Metastatic Lung Carcinoma in the Adrenal Gland (tissue), 1 donor: ENCODE results near the genes LGALS8 and EXO1.

- PRO-cap = no peak
Measured at GRCh38 chr1:236090828-236091174, 25.9 kb upstream of the NID1 start.

GRCh38 chr1:236150431-236150908 is 8.1 kb downstream of the GPR137B start:
- PRO-cap = no peak

GRCh38 chr1:236309993-236310442 is 28.3 kb upstream of the ERO1B start:
- PRO-cap = no peak

DNA sequence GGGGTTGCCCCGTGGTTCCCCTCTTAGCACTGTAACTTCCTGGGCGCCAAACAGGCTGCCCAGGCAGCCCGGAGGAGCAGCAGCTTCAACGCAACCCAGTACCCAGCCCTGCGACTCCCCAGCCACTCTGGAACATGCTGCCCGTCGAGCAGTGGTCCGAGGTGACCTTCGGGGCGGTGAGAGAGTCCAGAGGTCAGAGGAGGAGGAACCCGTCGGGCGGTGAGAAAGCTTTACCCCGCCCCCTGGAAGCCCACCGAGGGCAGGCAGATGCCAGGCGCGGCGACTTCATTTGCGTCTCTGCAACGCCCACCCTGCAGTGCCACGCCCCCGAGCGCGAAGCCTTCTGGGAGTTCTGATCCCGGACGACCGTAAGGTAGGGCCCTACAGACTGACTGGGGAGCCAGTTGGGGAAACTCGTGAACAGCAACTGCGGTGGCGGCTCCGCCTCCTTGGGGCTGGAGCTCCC is 46.1 kb upstream of the EDARADD start:
- PRO-cap = no peak

DNA sequence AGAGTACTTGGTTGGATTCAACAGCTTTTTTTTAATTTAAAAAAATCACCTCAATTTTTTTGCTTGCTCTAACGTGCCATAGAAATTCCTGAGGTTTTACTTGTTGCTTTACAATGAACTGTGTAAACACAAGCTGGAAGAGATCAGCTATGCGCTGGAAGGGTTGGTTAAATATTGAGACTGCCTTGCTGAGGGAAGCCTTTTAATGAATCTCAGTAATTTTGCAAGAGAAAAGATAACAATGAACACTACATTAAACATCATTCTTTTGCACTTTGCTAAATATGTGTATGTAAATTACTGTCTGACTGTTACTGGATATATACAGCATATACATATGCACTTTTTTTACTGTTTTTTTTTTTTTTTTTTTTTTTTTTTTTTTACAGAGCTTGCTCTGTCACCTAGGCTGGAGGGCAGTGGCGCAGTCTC is 6.5 kb upstream of the LGALS8 start:
- PRO-cap = no peak

- PRO-cap = bidirectional peak, plus-strand start at chr1:236523985, minus-strand start at chr1:236523844
Measured at GRCh38 chr1:236522845-236524159, at the start of gene LGALS8. LGALS8 (plus strand) TSS chr1:236523982.

DNA sequence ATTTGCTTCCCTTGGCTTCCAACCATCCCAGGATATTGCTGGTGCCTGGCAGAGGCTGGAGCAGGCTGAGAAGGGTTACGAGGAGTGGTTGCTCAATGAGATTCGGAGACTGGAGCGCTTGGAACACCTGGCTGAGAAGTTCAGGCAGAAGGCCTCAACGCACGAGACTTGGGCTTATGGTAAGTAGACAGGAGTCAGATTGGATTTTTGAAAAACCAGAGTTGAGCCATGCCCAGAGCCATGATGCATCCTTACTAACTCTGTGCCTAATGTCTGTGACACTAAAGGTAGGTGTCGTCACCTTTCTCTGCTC is 52.3 kb upstream of the MTR start:
- PRO-cap = no peak

DNA sequence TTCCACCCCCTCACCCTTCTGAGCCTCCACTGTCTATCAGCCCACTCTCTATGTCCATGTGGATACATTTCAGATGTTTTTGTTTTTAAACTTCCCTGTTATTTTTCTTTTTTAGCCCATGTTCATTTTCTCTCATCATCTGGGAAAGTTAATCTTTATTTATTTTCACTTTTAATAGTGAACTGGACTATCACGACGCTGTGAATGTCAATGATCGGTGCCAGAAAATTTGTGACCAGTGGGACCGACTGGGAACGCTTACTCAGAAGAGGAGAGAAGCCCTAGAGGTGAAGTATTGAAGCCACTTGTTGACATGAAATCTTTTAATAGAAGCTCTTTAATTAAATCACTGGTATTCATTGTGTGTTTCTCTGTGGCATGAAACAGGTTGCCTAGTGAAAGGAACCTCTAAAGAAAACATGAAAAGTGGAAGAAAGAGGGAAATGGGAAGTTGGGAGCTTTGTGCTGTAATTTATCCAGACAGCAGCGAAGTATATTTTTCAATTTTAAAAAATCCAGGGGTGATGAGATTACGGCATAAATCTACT is 47.5 kb upstream of the MTR start:
- PRO-cap = no peak

DNA sequence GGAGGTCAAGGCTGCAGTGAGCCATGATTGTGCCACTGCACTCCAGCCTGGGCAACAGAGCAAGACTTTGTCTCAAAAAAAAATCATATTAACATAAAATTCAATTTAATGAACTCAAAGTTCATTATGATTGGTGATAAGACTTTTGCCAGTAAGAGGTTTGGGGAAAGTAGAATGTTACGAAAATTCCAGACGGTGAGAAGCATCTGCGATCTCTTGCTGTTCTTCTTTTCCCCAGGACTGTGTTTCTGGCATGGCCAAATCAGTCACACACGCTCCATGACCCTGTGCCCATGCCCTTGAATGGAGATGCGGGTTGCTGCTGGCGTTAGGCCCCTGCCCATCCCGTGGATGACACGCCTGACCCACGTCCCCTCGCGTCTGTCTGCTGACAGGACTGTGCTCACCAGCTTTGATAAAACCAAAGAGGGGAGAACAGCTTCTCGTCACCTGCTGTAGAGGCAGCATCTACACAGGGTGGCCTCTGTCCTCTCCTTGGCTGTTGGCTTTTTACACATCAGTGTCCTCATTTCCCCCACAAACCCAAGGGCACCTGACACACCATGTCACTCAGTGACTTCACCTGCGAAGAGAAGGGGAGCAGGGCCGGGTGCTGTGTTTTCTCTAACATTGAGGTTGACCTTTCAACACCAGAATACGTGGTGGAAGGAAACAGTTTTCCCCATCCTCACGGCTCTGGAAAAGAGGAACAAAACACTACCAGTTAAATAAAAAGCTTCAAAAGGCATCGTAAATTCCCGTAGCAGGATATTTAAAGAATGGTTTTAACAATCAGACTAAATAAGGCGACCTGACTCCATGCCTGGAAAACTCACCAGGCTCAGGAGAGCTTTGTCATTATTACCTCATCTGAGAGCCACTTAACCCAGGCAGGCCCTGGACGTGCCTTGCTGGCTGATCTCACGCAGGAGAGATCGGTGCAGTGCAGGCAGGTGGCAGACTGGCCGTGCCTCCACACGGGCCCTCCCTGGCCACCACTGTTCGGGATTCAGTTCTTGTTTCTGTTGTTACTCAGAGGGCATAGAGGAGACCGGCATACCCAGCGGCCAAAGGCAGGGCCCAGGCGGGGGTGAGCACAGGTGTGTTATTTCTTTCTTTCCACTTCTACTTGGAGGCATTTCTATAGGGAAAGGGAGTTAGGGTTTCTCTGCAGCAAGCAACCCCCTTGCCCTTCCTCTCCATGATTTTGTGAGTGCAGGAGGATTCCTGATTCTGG is 6.7 kb downstream of the MT1HL1 start:
- PRO-cap = no peak

DNA sequence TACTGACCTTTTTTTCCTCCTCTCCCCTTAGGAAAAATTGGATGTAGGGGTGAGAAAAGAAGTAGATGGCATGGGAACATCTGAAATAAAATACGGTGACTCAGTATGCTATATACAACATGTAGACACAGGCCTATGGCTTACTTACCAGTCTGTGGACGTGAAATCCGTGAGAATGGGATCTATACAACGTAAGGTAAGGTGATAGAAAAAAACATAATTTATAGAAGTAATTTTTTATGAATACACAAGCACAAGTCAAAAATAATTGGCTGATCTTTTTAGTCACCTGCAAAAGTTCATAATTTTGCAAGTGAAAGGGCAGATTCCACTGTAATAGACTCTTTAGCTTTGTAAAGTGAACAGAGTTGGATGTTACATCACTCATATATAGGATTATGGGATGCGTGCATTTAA is 399.3 kb downstream of the RYR2 start:
- PRO-cap = no peak

DNA sequence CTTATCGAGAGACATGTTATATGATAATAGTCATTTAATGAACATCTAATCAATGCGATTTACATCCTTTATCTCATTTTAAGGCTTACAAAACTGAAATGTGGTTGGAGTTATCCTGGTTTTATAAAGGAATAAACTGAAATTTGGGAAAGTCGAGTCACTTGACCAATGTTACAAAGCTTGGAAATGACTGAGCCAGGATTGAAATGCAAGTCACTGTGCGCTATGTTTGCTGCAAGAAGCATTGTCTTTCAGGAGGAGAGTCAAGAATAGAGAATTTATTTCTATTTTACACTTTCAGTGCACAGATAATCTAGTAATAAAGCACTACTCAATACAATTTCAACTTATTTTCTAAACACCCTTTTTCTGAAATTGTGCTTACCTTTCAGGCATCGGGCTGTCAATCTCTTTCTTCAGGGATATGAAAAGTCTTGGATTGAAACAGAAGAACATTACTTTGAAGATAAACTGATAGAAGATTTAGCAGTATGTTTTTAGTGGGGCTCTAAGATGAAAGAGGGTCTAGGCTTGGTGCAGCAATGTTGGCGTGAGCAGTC is 160.8 kb downstream of the ZP4 start:
- PRO-cap = no peak

GRCh38 chr1:237838357-237839117 is 52.2 kb downstream of the ZP4 start:
- PRO-cap = no peak

DNA sequence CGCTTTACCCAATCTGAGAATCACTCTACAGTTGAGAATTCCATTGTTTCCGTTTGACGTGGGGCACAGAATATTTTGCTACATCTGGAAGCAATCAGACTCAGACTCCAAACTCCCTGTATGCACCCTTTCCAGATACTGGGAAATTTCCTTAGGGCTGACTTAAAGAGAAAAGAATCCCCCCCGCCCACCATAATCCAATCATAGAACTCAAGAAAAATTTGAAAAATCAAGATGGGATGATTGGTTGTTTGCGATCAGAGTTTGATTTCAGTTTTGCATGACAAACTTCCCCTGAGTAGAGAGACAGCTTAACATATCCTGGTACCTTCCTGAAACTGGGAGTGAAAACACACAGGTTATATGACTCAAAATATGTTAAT is 699.4 kb upstream of the ZP4 start:
- PRO-cap = unidirectional peak, plus-strand start at position 246 of the sequence

GRCh38 chr1:239718858-239719514 is 332.6 kb downstream of the CHRM3 start:
- PRO-cap = no peak

DNA sequence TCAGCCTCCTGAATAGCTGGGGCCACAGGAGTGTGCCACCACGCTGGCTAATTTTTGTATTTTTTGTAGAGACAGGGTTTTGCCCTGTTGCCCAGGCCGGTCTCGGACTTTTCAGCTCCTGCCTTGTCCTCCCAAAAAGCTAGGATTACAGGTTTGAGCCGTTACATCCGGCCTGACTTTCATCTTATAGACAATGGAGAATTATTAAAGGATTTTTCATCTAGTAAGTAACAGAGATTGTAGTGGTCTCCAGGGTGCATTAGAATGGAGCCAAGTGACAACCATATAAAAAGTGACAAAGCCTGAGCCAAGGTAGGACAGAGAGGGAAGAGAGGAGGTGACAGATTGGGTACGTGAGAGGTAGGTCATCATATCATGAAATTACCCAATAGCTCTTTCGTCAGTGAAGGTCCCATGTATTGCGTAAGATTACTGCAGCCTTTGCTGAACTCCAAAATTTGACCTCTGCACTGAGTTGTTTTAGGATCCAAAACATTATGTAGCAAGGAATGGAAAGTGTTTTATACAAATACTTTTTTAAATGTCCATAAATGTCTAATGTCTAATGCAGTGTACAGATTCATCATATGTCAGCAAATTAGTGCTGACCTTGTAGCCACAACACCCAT is 37.7 kb upstream of the GREM2 start:
- PRO-cap = no peak

- PRO-cap = no peak
Measured at GRCh38 chr1:241088117-241088430, 268.9 kb downstream of the RGS7 start.

GRCh38 chr1:241503961-241504493 is 15.5 kb downstream of the FH start:
- PRO-cap = no peak

DNA sequence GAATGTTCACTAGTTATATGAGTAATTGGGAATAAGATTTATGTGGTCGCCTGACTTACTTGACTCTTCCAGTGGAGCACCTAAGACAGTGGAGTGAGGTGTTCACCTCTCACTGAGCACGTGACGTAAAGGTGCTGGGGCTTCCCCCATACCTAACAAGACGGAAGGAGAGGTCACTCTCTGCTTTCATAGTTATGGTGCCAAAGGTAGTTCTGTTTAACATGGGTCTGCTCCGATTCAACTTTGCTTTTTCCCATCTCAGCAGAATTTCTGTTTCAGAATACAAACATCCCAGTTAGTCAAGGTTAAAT is 740 bp downstream of the KMO start:
- PRO-cap = no peak

DNA sequence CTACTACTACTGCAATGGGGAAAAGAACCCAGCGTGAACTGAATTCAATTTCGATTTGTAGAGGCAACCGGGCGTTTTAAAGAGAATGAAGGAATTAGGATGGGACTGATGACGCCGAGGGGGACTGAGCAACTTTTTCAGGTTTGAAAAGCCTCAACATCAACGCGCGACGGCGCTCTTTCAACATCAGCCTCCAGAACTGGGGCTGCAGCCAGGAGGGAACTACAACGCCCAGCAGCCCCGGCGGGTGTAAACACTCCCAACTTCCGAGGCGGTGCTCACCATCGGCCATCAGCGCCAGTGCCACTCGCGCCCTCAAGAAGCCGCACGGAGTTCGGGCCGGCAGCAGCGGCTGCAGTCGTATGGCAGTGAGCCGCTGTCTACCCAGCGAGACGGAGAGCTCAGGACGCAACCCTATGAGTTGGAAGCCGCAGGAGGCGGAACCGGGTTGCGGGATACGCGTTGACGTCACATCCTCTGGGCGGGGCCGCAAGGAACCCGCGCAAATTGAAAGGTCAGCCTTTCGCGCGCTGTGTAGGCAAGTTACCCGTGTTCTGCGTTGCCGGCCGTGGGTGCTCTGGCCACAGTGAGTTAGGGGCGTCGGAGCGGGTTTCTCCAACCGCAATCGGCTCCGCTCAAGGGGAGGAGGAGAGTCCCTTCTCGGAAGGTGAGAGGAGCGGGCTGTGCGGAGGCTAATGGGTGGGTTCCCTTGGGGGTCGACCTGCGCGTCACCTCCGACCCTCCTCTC is at the start of gene EXO1:
EXO1 (plus strand) TSS at position 518 of the 748 bp plus-strand sequence.
- PRO-cap = no peak

DNA sequence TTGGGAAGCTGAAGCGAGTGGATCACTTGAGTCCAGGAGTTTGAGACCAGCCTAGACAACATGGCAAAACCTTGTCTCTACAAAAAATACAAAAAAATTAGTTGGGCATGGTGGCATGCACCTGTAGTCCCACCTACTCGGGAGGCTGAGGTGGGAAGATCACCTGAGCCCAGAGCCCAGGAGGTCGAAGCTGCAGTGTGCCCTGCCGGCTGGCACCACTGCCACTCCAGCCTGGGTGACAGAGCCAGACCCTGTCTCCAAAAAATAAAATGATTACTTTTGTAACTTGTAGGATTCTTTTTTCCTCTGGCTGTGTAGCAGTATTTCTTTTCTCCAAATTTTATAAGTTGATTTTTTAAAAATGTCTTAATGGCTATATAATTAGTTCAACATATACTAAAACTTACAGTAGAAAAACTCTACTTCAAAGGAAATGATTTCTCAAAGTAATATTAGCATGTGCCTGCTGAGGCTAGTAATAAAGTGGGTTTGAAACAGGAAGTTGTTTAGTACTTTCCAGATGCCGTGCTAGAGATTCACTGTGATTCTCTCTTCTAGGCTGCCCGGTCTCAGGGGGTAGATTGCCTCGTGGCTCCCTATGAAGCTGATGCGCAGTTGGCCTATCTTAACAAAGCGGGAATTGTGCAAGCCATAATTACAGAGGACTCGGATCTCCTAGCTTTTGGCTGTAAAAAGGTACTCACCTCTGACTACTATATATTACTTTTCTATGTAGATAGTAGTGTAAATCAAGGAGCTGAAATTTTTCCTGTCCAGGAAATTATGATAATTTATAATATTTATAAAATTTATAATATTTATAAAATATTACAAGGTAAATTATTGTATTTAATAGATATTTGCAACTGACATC is 9.0 kb downstream of the EXO1 start:
- PRO-cap = no peak